HT-29 (cell line): ENCODE measurements around the genes PSME2 and RIPK3.

GRCh38 chr14:23641904-23642319, 5.7 kb downstream of the DHRS2 start:
- RAMPAGE, long total RNA, result no peak

- RAMPAGE, long total RNA, result no peak
Measured at GRCh38 chr14:24061395-24062059, 9.7 kb downstream of the CARMIL3 start.

DNA sequence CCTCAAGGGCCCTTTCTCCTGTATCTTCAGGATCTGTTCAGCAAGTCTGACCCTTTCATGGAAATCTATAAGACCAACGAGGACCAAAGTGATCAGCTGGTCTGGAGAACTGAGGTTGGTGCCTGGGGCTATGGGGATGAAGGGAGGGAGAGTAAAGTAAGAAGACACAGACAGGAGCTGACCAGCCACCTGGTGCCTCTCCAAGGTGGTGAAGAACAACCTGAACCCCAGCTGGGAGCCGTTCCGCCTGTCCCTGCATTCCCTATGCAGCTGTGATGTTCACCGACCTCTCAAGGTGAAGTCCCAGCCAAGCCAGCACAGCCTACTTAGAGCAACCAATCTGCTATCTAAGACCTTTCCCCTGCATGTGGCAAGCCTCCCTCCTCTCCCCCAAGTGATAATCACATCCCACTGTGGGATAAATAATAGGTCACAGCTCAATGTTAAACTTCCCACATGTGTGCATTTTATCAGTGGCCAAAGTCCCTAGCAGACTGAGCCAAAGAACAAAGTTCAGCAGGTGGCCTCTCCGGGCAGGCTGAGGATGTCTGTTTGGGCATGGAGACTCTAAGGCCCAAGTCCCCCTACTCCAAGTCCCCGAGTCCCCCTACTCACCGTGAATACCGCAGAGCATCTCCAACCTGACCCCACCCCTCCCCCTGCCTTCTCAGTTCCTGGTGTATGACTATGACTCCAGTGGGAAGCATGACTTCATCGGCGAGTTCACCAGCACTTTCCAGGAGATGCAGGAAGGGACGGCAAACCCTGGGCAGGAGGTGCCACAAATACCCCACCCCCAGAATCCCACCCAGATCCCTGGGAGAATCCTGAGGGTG, 3.4 kb downstream of the CPNE6 start:
- RAMPAGE, long total RNA, result no peak

- RAMPAGE, long total RNA, result no peak
Measured at GRCh38 chr14:24124229-24124599, 6.2 kb upstream of the FITM1 start.

GRCh38 chr14:24131740-24132160, 1.3 kb downstream of the FITM1 start:
- RAMPAGE, long total RNA, result no peak

GRCh38 chr14:24141670-24142125, 307 bp upstream of the EMC9 start:
- RAMPAGE, long total RNA, result no peak

DNA sequence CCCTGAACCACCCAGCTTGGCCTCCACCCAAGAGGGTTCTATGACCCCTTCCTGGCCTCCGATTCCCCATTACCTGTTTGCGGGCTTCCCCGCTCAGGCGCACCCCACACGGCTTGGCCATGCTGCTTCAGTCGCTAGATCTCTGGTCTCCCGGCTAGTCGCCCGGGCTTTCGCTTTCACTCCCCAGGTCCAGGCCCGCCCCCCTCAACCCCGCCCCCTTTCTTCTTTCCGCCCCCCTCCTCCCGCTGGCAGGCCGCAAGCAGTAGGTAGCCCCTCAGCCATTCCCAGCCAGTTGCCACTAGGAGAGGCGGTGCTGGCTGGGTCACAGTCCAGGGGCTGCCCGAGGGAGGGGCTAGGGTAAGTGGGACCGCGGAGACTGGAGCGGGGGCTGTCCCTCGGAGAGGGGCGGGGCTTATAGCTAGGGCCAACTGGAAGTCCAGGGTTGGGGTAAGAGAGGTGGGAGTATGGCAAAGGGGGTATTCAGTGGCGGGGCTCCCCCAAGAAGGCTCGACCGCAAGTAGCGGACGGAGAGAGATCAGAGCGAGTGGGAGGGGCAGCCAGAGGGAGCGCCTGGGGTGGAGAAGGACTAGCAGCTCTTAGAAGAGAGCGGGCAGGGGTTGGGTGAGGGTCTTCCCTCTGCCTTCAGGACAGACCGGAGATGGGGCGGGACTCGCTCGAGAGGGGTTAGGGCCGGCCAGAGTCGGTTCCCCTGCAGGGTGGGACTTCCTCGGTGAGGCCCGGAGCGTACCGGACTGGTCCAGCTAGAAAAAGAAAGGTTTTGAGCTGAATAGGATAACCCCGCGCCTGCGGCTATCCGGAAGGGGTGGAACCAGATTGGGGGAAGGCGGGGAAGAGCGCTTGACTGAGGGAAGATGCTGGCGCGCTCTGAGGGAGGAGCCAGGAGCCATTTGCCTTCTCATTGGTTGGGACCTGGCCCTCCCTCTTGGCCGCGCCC, at the start of gene PSME2:
PSME2 (minus strand) TSS at position 150 of the 955 bp plus-strand sequence.
- RAMPAGE, long total RNA, result start-site peak on the minus strand centred at position 148 of the sequence, 38 bp wide, 1,342 and 1,124 reads in 2 replicates

- RAMPAGE, long total RNA, result no peak
Measured at GRCh38 chr14:24339085-24340179, at the start of gene RIPK3. Gene RIPK3, minus strand, starts transcription at chr14:24339991.

GRCh38 chr14:24367425-24367754, 594 bp upstream of the NFATC4 start:
- RAMPAGE, long total RNA, result no peak

GRCh38 chr14:24481512-24482126, 26.4 kb downstream of the CMA1 start:
- RAMPAGE, long total RNA, result no peak

DNA sequence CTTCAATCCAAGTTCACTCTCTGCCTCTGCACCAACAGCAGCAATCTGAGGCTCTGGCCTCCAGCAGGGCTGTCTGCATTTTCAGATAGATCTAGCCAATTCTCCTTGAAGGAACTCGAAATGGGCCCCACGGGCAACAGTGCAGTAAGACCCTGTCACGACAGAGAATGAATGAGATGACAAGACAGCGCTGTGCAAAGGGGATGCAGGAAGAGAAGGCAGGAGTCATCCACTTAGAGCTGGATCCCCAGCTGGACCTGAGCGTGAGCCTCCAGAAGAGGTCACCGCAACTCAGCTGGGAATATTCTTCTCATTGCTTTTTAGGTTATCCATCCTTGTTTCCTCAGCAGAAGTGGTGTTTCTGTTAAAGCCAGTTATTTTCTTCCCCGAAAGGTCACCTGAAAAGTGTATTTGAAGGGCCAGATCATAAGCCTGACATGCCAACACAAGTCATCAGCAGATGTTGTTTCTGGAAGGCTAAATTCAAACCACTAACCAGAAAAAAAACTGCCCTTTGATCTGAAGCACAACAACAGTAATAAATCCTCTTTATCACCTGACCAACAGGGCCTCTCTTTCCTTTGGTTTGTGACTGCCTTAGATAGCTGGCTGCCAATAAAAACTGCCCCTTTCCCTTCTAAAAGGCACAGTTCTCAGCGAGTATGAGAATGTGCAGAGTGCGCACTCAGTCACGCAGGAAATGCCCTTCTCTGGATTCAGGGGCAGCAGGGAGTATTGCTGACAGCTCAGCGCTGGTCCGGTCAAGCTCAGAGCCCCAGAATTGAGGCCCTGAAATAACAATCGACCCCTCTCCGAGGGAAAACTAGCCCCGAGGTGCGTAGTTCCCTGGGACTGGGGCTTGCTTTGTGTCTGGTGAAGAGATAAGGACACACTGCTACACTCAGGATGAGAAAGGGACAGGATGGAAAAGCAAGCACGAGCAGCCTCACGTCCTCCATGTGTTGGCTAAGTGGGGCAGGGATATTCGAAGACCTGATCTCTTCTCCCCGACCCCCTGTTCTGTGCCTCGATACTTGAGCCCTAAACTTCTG, 184.0 kb upstream of the GZMB start:
- RAMPAGE, long total RNA, result no peak

- RAMPAGE, long total RNA, result no peak
Measured at GRCh38 chr14:24856858-24857301, 193.1 kb downstream of the STXBP6 start.

GRCh38 chr14:24879234-24880052, 170.5 kb downstream of the STXBP6 start:
- RAMPAGE, long total RNA, result no peak

- RAMPAGE, long total RNA, result no peak
Measured at GRCh38 chr14:25050510-25050701, 459 bp upstream of the STXBP6 start.

- RAMPAGE, long total RNA, result no peak
Measured at GRCh38 chr14:26595234-26595820, 2.5 kb downstream of the NOVA1 start.

DNA sequence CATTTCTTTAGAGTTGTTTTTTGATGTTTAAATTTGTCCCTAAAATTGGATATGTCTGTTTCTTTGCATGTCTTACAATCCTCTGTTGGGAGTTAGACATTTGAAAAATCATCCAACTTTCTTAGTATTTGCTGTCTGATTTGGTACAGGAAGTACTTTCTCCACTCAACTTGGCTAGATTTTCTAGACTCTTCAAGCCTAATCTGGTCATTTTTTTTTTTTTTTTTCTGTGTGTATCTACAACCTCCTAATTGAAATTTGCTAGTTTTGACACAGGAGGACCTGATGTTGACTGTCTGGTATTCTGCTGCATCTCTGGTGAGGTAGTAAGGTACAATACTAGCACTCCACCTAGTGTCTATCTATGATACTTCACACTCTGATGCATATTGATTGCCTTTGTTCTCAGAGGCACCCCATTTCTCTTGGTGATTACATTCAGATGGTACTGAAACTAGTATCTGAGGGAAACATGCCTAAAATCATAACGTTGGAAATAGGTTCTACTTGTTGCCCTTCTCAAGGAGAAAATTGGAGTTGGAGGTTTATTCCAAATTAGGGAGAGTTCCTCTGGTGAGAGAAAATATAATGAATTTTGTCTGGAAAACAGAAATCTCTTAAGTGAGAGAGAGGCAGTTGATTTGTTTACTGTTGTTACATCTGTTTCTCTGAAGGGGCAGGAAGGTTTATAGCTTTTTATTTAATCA, 930.5 kb upstream of the NOVA1 start:
- RAMPAGE, long total RNA, result no peak

DNA sequence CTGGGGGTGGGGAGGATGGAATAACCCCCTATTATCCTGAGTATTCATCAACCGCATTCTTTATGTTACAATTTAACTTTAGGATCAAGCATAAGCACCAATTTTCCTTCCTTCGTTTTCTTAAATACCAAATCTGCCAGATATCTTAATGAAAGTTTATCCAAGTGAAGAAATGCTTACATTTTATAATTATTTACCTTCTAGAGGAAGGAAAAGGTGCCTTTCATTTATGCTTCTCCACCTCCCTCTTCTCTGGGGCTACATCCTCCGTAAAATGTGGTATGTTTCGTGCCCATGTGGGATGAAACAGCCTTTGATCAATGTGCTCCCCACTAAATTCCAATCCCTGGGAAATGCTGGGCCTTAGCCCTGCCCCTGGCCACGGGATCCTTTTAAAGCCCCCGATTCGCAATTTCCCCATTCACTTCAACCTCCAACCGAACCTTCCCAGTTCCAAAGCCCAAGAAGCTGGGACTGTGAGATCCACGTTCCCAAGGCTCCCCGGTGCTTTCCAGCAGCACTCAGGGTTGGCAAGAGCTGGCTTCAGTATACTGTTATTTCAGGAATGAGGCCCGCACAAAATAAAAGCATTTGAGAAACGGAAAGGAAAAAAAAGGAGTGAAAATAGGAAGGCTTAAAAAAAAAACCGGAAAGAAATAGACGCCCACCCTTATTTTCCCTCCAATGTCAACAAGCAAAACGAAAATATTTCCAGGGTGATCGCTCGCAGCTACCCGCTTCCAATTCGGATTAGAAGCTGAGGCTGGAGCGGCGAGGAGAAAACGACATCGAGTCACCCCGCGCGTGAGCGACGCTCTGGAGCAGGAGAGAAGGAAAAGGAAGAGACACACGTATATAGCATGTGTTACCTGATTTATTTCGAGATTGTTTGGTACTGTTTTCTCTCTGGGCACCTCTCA, 1.4 kb upstream of the FOXG1 start:
- RAMPAGE, long total RNA, result no peak

DNA sequence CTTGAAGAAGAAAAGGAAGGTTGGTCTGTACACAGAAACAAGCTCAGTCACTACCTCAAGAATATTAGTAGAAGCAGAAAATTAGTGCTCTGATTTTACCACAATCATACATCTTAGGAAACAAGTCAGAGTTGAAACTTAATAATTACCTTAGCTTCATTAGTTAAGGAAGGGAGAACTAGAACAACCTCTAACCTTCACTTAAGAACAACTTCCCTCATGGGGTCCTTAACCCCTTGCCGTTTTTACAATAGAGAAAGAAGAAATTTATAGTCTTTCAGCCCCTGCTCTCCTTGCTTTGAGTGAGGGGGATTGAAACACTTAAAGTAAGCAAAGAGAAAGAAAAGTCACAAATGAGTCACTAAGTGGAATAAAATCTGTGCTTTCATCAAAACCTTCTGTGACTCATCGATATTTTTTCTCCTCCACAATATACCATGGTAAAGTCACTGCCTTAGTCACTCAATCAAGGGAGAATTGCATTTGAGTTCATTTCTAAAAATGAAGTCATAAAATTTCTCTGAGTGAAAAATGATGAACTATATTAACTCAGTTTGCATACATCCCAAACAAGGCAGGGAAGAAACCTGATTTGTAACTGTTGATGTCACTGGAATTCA, 470.1 kb downstream of the FOXG1 start:
- RAMPAGE, long total RNA, result no peak

DNA sequence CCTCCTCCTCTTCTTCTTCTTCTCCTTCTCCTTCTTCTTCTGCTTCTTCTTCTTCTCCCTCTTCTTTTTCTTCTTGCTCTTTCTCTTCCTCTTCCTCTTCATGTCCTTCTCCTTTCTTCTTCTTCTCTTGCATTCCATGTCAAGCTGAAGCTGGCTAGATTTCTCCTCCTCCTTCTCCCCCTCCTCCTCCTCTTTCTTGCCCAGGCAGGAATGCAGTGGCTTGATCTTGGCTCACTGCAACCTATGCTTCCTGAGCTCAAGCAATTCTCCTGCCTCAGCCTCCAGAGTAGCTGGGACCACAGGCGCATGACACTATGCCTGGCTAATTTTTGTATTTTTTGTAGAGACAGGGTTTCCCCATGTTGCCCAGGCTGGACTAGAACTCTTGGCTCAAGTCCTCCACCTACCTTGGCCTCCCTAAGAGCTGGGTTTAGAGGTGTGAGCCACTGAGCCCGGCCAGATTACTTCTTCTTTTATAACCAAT, 297.6 kb downstream of the PRKD1 start:
- RAMPAGE, long total RNA, result no peak

GRCh38 chr14:30653464-30653686, 31.3 kb downstream of the SCFD1 start:
- RAMPAGE, long total RNA, result no peak